ENCODE measurements around the genes CLIP4 and ALK.

DNA sequence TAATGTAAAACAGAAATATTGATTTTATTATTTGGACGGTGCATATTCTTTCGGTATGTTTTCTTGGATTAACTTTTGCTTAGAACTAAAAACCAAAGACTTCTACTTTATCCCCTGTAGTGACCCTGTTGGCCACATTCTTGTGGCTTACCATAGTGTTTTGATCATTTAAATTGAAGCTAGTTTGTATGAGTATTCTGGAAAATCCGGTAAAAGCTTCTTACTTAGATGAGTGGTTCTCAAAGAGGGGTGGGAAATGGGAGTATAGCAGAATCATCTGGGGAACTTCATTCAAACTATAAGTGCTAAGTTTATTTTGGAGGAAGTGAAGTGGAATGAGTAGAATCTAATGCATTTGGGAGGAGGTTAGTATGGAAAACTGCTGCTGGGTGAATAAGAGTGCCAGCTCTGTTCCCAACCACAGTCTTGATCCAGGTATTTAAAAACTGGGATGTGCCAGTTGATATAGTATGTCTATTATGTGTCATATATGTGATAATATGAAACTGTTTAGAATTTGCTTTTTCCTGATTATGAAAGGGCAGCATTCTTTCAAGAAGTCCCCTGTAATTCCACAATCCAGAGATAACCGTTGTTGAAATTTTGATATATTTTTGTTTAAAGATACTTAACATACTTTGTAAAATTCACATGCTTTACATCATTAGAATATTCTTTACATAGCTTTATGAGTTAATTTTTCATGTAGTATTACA lies 3.9 kb downstream of the PPP1CB start:
- PRO-cap, result no peak
CAGE:
- cytosol, long polyA minus RNA, result no peak
- cytosol, long polyA plus RNA, result no peak
- long polyA plus RNA, result no peak
- nucleus, long polyA minus RNA, result no peak
- nucleus, long polyA plus RNA, result no peak

DNA sequence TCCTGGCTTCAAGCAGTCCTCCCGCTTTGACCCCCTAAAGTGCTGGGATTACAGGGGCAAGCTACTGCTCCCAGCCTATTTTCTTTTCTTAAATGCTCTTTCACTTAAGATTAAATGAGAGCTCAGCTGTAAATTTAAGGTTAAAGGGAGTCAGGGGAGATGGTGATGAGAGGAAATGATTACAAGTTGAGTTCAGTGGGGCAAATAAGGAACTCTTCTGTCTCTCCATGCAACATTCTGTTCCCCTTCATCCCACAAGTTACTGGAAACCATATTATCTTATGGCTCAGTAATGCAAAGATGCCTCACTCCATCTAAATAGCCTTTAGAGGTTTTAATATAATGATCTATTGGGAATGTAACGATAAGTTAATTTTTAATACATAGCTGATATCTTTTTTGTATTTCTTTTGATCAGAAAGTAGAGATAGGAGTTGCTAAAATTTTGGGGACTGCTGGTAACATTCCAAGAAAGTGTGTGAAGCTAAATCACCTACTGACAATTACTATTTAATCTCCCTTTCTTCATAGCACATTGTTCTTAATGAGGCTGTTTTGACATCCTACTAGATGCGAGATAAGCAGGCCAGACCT lies 24.1 kb downstream of the PPP1CB start:
- PRO-cap, result no peak
CAGE:
- cytosol, long polyA minus RNA, result no peak
- cytosol, long polyA plus RNA, result no peak
- long polyA plus RNA, result no peak
- nucleus, long polyA minus RNA, result no peak
- nucleus, long polyA plus RNA, result no peak

GRCh38 chr2:28901790-28902534 lies 7.5 kb downstream of the WDR43 start:
- PRO-cap, result no peak
CAGE:
- cytosol, long polyA minus RNA, result no peak
- cytosol, long polyA plus RNA, result no peak
- long polyA plus RNA, result no peak
- nucleus, long polyA minus RNA, result no peak
- nucleus, long polyA plus RNA, result no peak

DNA sequence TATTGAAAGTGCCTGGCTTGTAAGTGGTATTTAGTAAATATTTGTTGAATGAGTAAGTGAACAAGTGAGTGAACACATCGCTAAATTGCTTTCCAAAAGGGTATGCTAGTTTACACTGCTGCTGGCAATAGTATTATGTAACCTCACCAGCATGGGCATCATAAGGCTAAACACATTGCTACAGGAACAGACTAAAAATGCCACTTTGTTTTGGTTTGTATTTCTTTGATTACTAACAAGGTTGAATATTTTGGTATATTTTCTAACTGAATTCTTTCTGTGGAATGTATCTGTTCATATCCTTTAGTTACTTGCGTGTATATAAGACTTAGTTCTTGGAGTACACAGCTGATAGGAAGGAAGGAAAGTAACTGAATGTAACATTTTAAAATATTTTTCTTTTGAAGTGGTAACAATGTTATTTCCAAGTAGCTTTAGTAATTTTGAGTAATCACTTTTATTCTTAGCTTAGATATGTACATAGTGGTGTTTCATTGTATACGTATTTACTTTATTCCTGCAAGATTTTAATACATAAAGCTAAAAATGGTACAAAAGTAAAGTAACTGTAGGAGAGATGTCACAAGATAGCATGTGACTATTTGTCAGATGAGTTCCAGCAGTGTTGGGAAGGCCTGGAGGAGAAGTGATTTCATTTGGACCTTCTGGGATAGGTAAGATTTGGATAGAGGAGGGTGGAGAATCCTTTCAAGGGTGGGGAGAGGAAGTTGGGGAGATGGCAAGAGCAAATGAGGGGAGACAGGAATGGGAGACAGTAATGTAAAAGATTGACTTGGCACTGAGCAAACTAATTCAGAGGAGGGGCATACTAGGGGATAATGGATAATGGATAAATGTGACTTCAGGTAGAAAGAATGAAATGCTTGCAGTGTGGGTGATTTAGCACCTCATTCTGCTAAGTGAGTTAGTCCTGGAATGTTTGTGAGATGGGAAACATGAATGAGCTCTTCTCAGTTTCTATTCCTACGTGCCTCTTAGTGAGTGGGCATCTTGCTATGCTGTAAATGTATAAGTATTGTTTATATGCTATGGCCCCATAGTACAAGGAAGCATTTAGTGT lies 10.3 kb downstream of the WDR43 start:
- PRO-cap, result no peak
CAGE:
- cytosol, long polyA minus RNA, result no peak
- cytosol, long polyA plus RNA, result no peak
- long polyA plus RNA, result no peak
- nucleus, long polyA minus RNA, result no peak
- nucleus, long polyA plus RNA, result no peak

GRCh38 chr2:28947675-28948644 lies 33.1 kb upstream of the TOGARAM2 start:
- PRO-cap, result no peak
CAGE:
- cytosol, long polyA minus RNA, result start-site peak on the plus strand at chr2:28947728-28947856, 22 reads
- cytosol, long polyA plus RNA, result no peak
- long polyA plus RNA, result start-site peak on the plus strand at chr2:28947461-28948097, 105 and 146 reads in 2 replicates
- nucleus, long polyA minus RNA, result no peak
- nucleus, long polyA plus RNA, result no peak

- PRO-cap, result no peak
CAGE:
- cytosol, long polyA minus RNA, result no peak
- cytosol, long polyA plus RNA, result no peak
- long polyA plus RNA, result no peak
- nucleus, long polyA minus RNA, result no peak
- nucleus, long polyA plus RNA, result no peak
Observed at GRCh38 chr2:29016495-29017027, 35.5 kb downstream of the TOGARAM2 start.

DNA sequence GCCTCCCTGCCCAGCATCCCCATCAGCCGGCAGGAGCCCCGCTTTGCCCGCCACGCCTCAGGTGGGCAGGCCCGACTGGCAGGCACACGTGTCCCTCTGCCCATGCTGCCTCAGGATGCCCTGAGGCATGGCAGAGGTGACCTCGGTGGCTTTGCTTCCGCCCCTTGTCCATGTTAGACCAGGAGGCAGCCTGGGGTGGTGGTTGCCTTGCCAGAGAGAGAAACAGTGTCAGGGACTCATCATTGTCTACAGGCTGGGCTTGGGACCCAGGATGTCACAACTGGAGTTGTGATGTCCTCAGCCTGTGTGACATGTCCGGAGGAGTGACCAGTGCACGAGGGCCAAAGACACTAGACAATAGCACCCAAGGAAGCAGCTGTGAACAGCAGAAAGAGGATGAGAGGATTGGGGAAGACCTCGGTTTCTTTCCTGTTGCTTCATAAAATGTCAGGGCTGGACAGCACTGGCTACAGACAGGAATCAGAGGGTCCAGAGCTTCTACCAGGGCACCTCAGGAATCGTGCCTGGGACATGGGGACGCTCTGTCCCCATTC lies 36.9 kb downstream of the TOGARAM2 start:
- PRO-cap, result no peak
CAGE:
- cytosol, long polyA minus RNA, result no peak
- cytosol, long polyA plus RNA, result no peak
- long polyA plus RNA, result no peak
- nucleus, long polyA minus RNA, result no peak
- nucleus, long polyA plus RNA, result no peak

GRCh38 chr2:29064745-29065474 lies 9.4 kb downstream of the PCARE start:
- PRO-cap, result no peak
CAGE:
- cytosol, long polyA minus RNA, result no peak
- cytosol, long polyA plus RNA, result no peak
- long polyA plus RNA, result no peak
- nucleus, long polyA minus RNA, result no peak
- nucleus, long polyA plus RNA, result no peak

DNA sequence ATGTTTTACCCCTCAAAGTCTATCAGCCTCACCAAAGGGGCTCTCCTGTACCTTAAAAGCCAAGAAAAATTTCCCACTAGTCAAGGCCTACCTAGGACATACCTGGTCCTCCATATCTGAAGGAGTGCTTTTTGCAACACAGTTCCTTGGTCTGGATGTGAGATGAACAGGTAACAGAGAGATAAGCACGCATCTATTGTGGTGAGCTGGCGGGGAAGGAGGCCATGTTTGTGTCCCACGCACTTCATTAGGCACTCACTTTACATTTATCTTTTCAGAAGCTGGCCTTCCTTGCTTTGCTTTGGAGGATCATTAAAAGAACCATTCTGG lies 4.0 kb upstream of the PCARE start:
- PRO-cap, result unidirectional peak, plus-strand start at position 204 of the sequence
CAGE:
- cytosol, long polyA minus RNA, result no peak
- cytosol, long polyA plus RNA, result no peak
- long polyA plus RNA, result no peak
- nucleus, long polyA minus RNA, result no peak
- nucleus, long polyA plus RNA, result no peak

GRCh38 chr2:29114878-29115725 lies at the start of gene CLIP4:
TSS of gene CLIP4 (plus strand) at chr2:29115415.
- PRO-cap, result bidirectional peak, plus-strand start at chr2:29115207, minus-strand start at chr2:29115265; bidirectional peak, plus-strand start at chr2:29115424, minus-strand start at chr2:29115431
CAGE:
- cytosol, long polyA minus RNA, result no peak
- cytosol, long polyA plus RNA, result start-site peak on the plus strand at chr2:29115486-29115533, 18 and 23 reads in 2 replicates
- long polyA plus RNA, result no peak
- nucleus, long polyA minus RNA, result start-site peak on the plus strand at chr2:29115413-29115640, 390 reads
- nucleus, long polyA plus RNA, result start-site peak on the plus strand at chr2:29114995-29115117, 9 and 10 reads in 2 replicates; start-site peak on the plus strand at chr2:29115204-29115286, 7 and 7 reads in 2 replicates; start-site peak on the plus strand at chr2:29115431-29115523, 29 and 77 reads in 2 replicates; start-site peak on the plus strand at chr2:29115626-29115660, 24 and 21 reads in 2 replicates

- PRO-cap, result no peak
CAGE:
- cytosol, long polyA minus RNA, result start-site peak on the plus strand at chr2:29131332-29132177, 7 reads
- cytosol, long polyA plus RNA, result no peak
- long polyA plus RNA, result no peak
- nucleus, long polyA minus RNA, result start-site peak on the plus strand at chr2:29131615-29131631, 28 reads
- nucleus, long polyA plus RNA, result no peak
Observed at GRCh38 chr2:29131463-29132037, 16.3 kb downstream of the CLIP4 start.

GRCh38 chr2:29921110-29921960 lies at the start of gene ALK:
TSS of gene ALK (minus strand) at chr2:29921586.
- PRO-cap, result no peak
CAGE:
- cytosol, long polyA minus RNA, result no peak
- cytosol, long polyA plus RNA, result no peak
- long polyA plus RNA, result no peak
- nucleus, long polyA minus RNA, result no peak
- nucleus, long polyA plus RNA, result no peak

- PRO-cap, result no peak
CAGE:
- cytosol, long polyA minus RNA, result no peak
- cytosol, long polyA plus RNA, result no peak
- long polyA plus RNA, result no peak
- nucleus, long polyA minus RNA, result no peak
- nucleus, long polyA plus RNA, result no peak
Observed at GRCh38 chr2:30236808-30237681, 5.7 kb downstream of the LBH start.

DNA sequence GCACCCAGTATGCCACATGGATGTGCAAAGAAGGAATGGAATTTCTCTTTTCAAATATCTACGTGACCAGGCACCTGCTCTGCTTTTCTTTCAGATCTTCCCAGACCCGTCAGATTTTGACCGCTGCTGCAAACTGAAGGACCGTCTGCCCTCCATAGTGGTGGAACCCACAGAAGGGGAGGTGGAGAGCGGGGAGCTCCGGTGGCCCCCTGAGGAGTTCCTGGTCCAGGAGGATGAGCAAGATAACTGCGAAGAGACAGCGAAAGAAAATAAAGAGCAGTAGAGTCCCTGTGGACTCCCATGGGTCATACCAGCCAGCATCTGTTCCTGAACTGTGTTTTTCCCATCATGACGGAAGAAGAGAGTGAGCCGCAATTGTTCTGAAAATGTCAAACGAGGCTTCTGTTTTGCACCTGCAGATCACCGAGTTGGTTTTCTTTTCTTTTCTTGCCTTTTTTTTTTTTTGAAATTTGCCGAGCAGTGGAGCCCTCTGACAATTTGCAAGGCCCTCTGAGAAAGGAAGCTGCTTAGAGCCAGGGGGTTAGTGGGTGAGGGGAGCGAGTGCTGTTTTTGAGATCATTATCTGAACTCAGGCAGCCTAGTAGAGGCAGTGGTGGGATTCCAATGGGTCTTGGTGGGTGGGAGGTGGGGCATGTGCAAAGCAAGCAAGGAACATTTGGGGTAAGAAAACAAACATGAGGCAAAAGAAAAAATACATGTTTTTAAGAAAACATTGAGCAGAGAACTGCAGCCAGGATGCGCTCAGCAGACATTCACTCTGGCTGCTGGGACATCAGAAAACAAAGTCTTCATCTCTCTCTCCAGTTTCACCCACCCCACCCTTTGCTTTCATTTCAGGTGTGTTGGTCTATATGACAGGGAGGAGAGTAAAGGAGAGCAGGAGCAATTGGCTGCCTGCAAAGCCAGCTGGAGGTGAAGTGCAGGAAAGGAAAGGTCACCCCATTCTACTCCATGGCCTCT lies 26.3 kb downstream of the LBH start:
- PRO-cap, result no peak
CAGE:
- cytosol, long polyA minus RNA, result no peak
- cytosol, long polyA plus RNA, result no peak
- long polyA plus RNA, result no peak
- nucleus, long polyA minus RNA, result no peak
- nucleus, long polyA plus RNA, result no peak

- PRO-cap, result no peak
CAGE:
- cytosol, long polyA minus RNA, result no peak
- cytosol, long polyA plus RNA, result no peak
- long polyA plus RNA, result no peak
- nucleus, long polyA minus RNA, result no peak
- nucleus, long polyA plus RNA, result no peak
Observed at GRCh38 chr2:30267009-30267610, 35.8 kb downstream of the LBH start.

DNA sequence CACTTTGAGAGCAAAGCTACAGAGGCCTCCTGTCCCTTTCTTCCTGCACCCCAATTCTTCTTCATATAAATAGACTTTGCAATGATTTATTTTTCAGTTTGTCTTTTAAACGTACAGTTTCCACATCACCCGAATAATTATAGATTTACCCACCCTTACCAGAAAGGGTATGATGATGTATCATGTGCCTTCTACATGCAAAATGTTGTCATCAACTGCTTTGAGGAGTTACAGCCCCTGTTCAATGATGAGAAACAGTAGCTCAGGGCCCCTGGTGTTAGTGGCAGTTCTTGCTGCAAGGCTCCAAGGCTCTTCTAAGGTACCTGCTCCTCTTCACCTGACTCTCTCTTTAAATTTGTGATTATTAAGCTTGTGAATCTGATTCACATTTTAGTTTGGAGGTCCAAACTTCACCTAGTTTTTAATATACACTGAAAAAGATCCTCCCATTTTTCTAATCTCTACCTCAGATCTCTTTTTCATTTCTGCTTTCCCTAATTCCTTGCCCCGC lies 39.7 kb downstream of the LBH start:
- PRO-cap, result no peak
CAGE:
- cytosol, long polyA minus RNA, result no peak
- cytosol, long polyA plus RNA, result no peak
- long polyA plus RNA, result no peak
- nucleus, long polyA minus RNA, result no peak
- nucleus, long polyA plus RNA, result no peak

GRCh38 chr2:30436947-30437364 lies 10.1 kb upstream of the LCLAT1 start:
- PRO-cap, result no peak
CAGE:
- cytosol, long polyA minus RNA, result no peak
- cytosol, long polyA plus RNA, result no peak
- long polyA plus RNA, result no peak
- nucleus, long polyA minus RNA, result no peak
- nucleus, long polyA plus RNA, result no peak

- PRO-cap, result no peak
CAGE:
- cytosol, long polyA minus RNA, result no peak
- cytosol, long polyA plus RNA, result no peak
- long polyA plus RNA, result no peak
- nucleus, long polyA minus RNA, result no peak
- nucleus, long polyA plus RNA, result no peak
Observed at GRCh38 chr2:30514489-30515010, 67.5 kb downstream of the LCLAT1 start.

DNA sequence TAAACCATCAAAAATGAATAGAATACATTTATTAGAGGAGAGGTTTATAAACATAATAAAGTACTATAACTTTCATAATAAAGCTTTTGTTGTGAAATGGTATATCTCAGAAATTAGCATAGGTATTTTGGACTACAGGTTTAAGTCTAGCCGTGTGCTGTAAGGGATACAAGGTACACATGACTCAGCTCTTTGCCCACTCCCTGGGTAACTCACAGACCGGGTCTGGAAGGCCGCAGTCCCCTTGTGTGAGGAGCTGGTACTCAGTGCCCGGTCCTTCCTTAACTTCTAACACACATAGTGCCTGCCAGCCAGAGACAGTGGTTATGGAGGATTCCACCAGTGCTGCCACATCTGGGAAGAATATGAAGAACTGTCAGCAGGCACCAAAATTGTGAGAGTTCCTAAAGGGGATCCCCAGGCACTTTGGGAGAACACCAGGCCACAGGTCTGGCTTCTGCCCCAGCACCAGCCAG lies 29.2 kb downstream of the CAPN13 start:
- PRO-cap, result no peak
CAGE:
- cytosol, long polyA minus RNA, result no peak
- cytosol, long polyA plus RNA, result no peak
- long polyA plus RNA, result no peak
- nucleus, long polyA minus RNA, result no peak
- nucleus, long polyA plus RNA, result no peak

GRCh38 chr2:31231494-31231866 lies 2.5 kb upstream of the EHD3 start:
- PRO-cap, result no peak
CAGE:
- cytosol, long polyA minus RNA, result no peak
- cytosol, long polyA plus RNA, result no peak
- long polyA plus RNA, result no peak
- nucleus, long polyA minus RNA, result no peak
- nucleus, long polyA plus RNA, result no peak

Data from endothelial cell of umbilical vein (primary cell).